Progenitor cell of endocrine pancreas (in vitro differentiated cells): ENCODE measurements around a stretch of chr4.

DNA sequence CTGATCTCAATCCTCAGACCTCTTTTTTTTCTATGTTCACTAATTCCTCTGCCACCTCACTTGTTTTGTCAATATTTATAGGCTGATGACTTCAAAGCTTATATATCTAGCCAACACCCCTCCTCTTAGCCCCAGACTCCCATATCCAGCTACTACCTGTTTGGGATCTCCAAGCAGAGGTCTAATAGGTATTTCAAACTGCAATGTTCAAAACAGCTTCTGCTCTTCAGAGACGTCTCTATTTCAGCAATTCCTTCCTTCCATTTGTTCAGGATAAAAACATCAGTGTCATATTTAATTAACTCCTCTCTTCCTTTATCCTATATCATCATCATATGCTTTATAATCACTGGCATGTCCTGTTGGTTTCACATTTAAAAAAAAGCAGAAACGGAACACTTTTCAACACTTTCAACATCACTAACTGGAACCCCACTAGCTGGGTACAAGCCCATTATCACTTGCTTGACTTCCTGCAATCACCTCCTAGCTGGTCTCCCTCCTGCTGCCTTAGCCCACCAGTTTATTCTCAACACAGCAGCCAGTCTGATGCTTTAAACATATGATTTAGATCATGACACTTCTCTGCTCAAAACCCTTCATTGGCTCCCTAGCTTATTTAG is 116.5 kb upstream of the LSM6 start:
- PRO-cap: no peak

GRCh38 chr4:146245126-146245688 is 30.9 kb downstream of the REELD1 start:
- PRO-cap: no peak

GRCh38 chr4:146579895-146580280 is 58.1 kb upstream of the SLC10A7 start:
- PRO-cap: no peak

- PRO-cap: no peak
These were observed 119.2 kb upstream of the EDNRA start for GRCh38 chr4:147361614-147362130.

- PRO-cap: no peak
These were observed 117.9 kb upstream of the EDNRA start for GRCh38 chr4:147362767-147363581.

DNA sequence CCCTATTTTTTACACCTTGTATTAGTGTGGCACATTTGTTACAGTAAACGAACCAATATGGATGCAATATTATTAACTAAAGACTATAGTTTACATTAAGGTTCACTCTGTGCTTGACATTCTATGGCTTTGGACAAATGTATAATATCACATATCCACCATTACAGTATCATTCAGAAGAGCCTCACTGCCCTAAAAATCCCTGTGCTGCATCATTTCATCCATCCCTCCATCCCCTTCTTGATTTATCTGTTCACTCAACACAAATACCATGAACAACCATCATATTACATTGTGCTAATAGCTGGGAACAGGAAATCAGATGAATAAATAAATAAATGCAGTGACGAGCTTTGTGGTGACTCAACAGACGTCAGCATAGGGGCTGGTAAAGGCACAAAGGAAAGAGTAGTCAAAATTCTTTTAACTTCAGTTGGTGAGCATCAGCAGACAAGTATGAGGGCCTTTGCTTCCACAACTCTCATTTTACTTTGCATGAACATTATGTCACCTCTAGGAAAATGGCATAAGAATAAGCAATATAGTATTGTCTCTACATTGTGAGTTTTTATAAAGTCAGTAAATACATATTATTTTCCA is 65.4 kb downstream of the EDNRA start:
- PRO-cap: no peak

- PRO-cap: no peak
These were observed 84.4 kb downstream of the ARHGAP10 start for GRCh38 chr4:147816288-147816742.

DNA sequence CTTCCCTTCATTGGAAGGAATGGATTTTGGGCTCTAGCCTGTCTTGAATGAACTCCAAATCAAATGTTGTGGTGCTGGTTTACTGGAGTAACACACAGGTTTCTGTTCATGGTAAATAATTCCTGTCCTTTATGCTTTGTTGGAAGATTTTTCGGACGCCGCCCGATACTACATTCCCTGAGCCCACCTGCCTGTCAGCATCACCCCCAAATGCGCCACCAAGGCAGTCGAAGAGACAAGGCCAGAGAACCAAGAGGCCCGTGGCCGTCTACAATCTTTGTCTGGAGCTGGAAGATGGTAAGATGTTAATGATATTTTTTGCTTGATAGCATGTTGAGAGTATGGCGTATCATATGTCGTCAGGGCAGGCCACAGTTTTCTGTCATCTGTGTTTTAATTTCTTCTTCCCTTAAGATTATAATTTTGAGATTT is 291.2 kb downstream of the ARHGAP10 start:
- PRO-cap: no peak

- PRO-cap: no peak
These were observed 328.9 kb downstream of the ARHGAP10 start for GRCh38 chr4:148060365-148061513.

DNA sequence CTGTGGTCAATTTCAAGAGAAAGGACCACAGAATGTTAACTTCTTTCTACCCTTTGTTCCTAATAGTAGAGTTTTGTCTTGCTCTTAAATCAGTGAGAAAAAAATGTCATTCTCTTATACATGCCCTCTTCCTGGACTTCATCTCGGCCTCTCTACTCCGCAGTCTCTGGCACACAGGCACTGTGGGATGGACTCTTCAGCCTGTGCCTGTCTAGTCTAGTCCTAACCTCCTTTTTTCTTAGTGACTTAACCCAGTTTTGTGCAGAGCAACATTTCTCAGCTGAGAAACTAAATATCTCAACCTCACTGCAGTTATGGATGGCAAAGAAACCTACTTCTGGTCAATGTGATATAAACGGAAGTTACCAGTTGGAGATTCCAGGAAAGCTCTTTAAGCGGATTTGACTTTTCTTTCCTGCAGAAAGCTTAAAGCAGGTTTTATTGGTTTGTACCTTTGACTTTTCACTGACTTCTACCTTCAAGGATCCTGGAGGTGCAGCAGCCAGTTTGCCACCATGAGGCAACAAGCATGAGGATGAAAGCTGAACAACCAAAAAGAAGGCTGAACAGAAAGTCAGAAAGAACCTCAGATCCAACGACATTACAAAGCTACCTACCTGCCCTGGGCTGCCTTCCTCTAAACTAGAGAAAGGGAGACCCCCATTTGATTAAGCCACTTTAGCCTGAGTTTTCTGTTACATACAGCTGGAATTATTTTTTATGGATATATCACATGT is 55.3 kb downstream of the NR3C2 start:
- PRO-cap: no peak

DNA sequence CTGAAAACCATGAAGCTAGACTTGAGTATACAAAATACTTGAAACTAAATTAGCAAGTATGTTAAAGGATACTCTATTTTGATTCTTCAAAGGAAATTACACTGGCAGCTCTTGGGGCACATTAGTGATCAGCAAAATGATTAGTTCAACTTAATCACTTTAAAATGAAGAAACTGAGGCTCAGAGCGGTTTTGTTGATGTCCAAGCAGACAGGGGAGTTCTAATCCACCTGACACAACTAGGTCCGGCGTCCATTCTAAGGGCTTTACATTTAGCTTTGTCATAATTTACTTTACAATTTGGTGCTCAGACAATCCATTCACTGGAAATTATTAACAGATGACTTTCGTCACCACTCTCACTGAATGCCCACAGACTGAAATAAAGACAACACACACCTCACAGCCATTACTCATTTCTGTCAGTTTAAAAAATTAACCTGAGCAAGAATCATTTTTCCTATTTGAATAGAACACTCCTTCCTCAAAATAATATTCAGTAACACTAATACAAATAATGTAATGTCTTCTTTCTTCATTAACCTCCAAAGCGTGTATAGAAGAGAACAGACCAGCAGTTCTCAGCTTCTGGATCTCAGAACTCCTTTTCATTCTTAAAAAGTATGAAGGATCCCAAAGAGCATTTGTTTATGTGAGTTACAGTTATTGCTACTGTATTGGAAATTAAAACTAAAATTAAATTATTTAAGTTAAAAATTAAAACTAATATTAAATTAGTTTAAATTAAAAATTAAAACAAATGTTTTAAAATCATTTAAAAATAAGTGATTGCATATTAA is 10.7 kb downstream of the NR3C2 start:
- PRO-cap: no peak

DNA sequence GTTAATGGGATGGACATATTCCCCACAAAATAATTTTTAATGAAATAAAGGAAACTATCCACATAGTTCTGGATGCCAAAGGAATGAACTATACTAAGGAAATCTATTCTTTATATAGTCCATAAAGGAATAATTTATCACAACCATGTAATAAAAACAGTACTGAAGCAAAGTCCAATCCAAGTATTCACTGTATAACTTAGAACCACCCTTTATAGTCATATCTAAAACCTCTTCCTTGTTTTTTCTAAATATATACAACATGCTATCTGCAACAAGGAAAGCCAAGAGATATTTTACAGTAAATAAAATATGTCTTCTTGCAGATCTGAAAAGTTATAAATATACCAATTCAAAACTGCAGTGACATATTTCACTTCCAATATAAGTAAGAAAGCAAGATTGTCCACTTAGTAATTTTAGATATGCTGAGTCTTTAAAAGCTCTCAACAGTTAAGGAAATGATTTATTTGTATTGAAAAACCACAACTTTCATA is 8.1 kb downstream of the NR3C2 start:
- PRO-cap: no peak

- PRO-cap: no peak
These were observed 608.0 kb upstream of the NR3C2 start for GRCh38 chr4:149050272-149050574.

GRCh38 chr4:151103520-151104489 is 4.4 kb downstream of the RPS3A start:
- PRO-cap: no peak

- PRO-cap: no peak
These were observed 85.1 kb downstream of the RPS3A start for GRCh38 chr4:151184462-151185046.

GRCh38 chr4:151195746-151196332 is 81.1 kb upstream of the PRSS48 start:
- PRO-cap: no peak

DNA sequence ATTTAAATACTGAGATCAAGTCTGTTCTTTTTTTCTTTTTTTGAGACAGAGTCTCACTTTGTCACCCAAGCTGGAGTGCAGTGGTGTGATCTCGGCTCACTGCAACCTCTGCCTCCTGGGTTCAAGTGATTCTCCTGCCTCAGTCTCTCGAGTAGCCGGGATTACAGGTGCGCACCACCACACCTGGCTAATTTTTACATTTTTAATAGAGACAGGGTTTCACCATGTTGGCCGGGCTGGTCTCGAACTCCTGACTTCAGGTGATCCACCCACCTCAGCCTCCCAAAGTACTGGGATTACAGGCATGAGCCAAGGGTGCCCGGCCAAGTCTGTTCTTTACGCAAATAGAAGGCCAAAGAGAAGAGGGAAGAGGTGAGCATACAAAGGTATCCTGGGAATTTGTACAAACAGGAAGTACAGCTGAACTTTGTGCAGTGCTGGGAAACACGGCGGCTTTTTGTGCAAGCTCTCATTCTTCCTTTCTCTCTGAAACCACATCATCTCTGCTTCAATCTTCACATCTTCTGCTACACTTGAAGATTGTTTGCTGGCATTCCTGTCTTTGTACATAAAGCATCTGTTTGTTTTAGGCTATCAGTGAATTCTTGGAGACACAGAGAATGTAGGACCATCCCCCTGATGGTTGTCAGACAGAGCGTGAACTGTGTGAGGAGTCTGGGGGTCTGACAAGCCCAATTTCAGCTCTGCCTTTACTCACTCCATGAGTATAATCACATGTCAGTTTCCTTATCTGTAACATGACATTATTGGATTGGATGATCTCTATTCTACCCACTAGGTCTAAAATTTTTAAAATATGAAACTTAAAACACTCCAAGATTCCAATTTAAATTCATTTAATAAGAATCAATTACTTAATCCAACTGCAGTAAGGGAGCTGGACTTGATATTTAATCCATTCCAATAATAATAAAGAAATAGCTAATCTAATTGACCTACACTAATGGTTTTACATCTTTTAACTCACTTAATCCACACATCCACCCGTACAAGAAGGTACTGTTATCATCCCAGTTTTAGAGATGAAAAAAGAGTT is 71.8 kb upstream of the PRSS48 start:
- PRO-cap: no peak

GRCh38 chr4:151257366-151258189 is 19.4 kb upstream of the PRSS48 start:
- PRO-cap: no peak

DNA sequence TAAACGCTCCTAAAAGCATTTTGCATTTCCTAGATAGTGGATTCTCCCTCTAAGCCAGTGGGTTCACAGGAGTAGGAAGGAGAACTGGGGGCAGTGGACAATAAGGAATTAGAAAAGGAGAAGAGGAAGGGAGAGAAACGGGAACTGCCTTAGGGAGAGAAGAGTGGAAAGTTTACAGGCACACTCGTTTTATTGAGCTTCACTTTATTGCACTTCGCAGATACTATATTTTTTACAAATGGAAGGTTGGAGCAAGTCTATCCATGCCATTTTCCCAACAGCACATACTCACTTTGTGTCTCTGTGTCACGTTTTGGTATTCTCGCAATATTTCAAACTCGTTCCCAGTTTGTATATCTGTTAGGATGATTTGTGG is 22.6 kb upstream of the SH3D19 start:
- PRO-cap: no peak

DNA sequence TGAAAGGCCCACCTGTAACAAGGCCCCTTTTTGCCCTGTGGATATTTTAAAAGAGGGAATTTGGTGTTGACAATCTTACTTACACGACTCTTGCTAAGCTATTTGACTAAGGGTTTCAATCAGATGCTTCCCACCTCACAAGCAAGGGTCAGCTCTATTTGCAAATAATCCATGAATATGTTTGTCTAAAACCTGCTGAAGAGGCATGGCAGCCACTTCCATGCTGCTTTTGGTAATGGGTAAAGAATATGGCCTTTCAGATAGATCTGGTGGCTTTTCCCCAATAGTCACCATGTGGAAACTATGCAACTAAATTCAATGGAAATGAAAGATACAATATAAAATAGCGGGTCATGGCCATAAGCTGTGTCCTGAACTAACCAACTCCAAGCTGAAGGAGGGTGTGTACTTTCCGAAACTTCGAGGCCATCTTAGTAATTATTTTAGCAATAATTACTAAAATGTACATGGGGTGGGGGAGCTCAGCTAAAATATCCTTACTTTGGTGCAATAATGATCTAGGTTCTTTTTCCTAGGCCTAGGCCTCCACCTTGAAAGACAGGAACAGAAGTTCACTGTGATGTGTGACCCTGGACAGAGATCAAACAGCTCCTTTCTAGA is 92.7 kb downstream of the GATB start:
- PRO-cap: no peak